Camera-type eye (tissue), 1 donor: ENCODE measurements around the genes POM121L2, H4C13, ZSCAN12 and GPX5.

GRCh38 chr6:26575288-26575805, 21.4 kb upstream of the ABT1 start:
- RAMPAGE, long total RNA = no peak

- RAMPAGE, long total RNA = no peak
Observed at GRCh38 chr6:26642229-26642473, 17.4 kb downstream of the ZNF322 start.

DNA sequence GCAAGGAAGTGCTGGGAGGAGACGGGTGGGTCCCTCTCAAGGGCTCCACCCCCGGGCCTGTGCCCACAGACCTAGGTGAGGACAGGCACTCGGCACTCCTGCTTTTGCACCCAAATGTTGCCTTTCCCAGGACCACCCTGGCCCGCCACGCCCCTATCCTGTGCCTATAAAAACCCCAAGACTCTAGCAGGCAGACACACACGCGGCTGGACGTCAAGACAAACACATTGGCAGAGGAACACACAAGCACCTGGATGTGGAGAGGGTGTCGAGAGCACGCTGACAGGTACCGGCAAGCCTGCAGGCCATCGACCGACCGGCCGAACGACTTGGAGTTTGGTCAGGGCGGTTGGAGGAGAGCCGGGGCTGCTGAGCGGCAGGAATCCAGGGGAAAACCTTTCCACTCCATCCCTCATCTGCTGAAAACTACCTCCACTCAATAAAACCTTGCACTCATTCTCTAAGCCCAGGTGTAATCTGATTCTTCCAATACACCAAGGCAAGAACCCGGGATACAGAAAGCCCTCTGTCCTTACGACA, 82.6 kb downstream of the H2BC11 start:
- RAMPAGE, long total RNA = no peak

GRCh38 chr6:27213754-27214185, 33.7 kb upstream of the PRSS16 start:
- RAMPAGE, long total RNA = no peak

- RAMPAGE, long total RNA = no peak
Observed at GRCh38 chr6:27237400-27238259, 9.9 kb upstream of the PRSS16 start.

DNA sequence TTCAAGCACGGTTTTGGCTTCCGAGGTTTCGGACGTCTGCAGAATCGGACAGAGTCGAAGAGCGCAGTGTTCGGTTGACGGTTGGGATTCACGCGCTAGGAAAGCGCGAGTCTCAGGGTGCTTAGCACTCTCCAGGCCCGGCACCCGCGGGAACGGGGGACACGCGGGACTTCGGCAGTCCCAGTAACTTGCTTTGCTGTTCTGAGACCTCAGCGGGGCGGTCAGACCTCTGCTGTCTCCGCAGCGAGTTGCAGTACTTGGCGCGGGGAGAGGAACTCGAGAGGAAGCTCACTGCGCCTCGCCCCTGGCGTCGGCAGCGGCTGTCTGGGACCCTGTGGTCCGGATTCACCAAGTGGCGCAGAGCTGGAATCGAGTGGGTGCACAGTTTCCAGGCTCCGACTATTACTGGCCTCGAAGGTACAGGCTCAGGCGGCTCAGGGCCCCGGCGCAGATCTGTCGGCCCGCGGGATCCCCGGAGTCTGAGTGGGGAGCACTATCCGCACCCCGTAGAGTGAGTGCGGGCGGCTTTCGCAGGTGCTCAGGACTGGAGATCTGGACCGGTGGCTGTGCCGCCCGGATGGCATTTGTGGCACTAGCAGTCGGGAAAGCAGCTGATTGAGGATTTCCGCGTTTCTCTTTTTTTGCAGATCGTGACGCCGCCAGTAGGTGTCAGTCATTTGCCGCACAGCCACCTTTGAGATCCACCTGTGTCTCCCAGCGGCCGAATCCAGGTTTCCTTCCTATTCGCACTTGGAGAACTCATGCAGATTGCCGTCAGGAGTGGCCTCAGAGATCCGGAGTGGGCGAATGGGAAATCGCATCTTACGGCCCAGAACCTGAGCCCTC, at the start of gene POM121L2:
Gene POM121L2, minus strand, starts transcription at position 76 of the 846 bp plus-strand sequence.
- RAMPAGE, long total RNA = no peak

- RAMPAGE, long total RNA = no peak
Observed at GRCh38 chr6:27333179-27333432, 21.0 kb upstream of the POM121L2 start.

GRCh38 chr6:27503360-27503989, 30.6 kb upstream of the ZNF184 start:
- RAMPAGE, long total RNA = no peak

- RAMPAGE, long total RNA = no peak
Observed at GRCh38 chr6:27545076-27545880, 72.4 kb upstream of the ZNF184 start.

DNA sequence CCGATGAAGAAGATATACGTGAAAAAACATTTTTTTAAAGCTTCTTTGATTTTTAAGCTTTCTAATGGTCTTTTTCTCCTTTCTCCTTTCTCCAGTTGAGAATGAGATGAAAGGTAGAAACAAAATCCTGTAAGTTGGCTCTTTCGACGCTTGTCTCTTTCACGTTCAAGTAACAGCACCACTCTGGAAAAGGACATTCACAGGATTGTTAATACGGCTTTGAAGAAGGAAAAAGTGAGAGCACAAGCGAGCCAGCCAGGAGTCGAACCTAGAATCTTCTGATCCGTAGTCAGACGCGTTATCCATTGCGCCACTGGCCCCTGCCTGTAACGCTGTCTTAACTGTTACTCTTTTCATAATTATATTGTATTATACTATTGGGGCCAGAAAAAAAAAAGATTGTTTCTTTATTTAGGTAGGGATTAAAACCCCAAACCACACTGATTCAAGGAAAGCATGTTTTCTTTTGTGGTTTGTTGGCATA, 137.4 kb downstream of the H2BC13 start:
- RAMPAGE, long total RNA = no peak

GRCh38 chr6:27687437-27688466, 120.0 kb downstream of the H2BC13 start:
- RAMPAGE, long total RNA = no peak

- RAMPAGE, long total RNA = no peak
Observed at GRCh38 chr6:27753852-27754640, 53.7 kb downstream of the H2BC13 start.

GRCh38 chr6:27775865-27776348, 31.8 kb downstream of the H2BC13 start:
- RAMPAGE, long total RNA = no peak

GRCh38 chr6:27836702-27837646, 1.2 kb downstream of the H2AC15 start:
- RAMPAGE, long total RNA = no peak

- RAMPAGE, long total RNA = no peak
Observed at GRCh38 chr6:27872985-27874227, at the start of gene H4C13. TSS of gene H4C13 (minus strand) at chr6:27873534.

DNA sequence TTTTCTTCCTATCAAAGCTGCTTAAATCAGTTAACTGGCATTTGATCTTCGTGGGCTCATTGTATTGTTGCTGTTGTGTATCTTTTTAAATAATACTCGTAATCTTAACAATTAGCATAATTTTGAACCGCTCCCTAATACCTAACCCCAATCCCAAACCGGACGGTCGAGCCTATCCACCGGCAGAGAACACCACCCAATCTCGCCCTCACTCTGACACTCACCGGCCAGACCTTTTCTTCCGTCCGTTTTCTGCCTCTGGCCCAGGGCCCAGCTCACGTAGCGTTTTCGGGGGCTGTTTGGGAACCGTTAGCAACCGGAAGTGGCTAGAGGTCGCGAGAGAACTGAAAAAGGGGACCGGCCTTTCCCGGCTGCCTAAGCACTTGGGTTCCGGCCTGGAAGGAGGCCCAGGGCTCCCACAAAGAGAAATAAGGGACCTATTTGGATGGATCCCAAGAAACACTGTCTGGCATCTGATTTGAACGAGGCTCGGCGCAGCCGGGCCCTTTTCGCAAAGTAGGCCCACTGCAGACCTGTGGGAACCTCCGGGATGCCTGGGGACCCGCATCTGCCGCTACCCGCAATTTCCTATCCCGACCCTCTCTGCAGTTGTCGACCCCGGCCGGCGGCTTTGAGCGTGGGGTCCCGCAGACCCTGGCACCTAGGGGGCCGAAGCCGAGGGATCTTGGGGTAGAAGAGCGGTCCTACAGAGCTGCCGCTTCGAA, 5.0 kb upstream of the ZKSCAN8 start:
- RAMPAGE, long total RNA = no peak

GRCh38 chr6:28353753-28355119, 4.5 kb downstream of the ZKSCAN3 start:
- RAMPAGE, long total RNA = no peak

DNA sequence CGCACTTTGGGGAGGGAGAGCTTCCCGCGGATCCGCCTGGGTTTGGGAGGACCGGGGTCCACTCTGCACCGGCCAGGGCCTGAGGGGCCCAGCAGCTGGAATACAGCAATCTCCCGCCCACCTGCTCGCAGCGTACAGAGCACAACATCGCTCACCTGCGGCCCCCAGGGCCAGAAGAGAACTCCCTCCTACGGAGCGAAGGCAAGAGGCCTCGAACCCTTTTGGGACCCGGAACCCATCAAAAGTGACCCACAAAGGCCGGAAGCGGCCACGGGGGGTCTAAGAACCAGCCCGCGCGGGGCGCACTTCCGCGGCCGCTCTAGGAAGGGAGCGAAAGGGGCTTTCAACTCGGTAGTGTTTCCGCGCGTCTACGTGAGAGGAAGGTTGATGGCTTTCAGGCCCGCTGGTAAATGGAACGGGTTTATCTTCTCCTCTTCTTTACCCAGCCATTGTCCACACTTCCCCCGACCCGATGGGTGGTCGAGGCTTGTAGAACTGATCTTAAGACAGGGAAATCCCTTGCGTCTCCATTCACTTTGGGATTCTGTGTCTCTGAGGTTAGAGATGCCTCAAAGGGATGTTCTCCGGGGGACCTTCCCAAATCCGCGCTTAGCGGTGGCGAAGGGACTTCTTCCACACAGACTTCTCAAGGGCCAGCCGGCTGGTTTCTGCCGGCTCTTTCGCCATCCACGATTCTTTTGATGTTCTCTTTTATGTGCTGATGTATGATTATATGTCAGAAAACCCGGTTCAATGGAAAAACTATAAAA, at the start of gene ZSCAN12:
Gene ZSCAN12, minus strand, starts transcription at position 246 of the 770 bp plus-strand sequence.
- RAMPAGE, long total RNA = no peak

DNA sequence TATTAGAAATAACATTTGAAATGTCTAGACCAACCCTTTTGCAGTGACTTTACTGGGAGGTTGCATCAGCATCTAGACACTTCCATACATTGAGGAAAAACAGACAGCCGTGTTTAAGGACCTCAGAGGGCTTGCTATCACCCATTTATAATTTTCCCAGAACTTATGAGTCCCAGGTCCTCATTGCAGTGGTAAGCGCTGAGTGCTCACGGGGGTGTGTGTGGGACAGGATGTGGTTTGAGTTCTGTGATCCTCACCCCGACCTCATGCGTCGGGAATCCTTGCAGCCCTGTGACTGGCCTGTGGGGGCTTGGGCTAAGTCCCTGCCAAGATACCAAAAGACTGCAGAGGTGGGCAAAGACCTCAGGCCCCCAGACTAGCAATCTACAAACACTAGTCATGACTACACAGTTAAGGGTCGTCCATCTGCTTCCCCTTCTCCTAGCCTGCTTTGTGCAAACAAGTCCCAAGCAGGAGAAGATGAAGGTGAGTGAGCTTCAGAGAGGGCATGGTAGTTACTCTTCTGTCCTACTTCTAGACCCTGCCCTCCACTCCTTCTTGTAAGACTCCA, at the start of gene GPX5:
Gene GPX5, plus strand, starts transcription at position 267 of the 571 bp plus-strand sequence.
- RAMPAGE, long total RNA = no peak

GRCh38 chr6:28536807-28538030, 11.5 kb downstream of the GPX5 start:
- RAMPAGE, long total RNA = no peak